Mesenchymal stem cell of the bone marrow (primary cell): ENCODE measurements around a stretch of chr18.

DNA sequence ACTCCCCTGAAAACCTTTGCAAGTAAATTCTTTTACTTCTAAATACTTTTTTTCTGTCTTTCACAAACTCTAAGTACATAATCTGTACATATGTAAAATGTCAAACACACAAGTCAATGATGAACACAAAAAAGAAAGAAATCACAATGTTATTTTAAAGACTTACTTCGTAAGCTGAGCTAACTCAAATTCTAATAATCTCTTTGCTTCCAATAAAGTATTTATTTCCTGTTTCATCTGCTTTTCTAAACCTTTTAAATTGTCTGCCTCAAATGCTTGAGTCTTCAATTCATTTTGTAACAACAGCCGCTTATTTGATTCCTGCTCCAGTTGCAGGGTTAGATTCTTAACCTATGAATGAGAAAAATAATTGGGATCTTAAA is 127.4 kb downstream of the ROCK1 start:
- CAGE, long polyA plus RNA: no peak

DNA sequence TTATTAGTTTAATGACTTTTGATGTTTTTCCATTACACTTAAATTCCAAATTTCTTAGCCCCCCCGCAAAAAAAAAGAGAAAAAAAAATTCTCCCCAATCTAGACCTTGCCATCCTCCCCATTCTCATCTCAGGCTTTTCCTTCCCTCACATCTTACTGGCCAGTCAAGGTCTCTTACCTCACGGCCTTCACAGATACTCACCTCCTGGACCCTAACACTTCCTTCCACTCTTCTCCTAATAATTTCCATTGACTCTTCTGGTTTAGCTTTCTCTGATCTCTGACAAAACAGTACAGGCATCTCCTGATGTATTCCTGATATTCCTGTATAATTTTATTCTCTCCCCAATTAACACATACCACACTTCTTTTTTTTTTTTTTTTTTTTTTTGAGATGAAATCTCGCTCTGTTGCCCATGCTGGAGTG is 94.8 kb downstream of the ROCK1 start:
- CAGE, long polyA plus RNA: no peak

DNA sequence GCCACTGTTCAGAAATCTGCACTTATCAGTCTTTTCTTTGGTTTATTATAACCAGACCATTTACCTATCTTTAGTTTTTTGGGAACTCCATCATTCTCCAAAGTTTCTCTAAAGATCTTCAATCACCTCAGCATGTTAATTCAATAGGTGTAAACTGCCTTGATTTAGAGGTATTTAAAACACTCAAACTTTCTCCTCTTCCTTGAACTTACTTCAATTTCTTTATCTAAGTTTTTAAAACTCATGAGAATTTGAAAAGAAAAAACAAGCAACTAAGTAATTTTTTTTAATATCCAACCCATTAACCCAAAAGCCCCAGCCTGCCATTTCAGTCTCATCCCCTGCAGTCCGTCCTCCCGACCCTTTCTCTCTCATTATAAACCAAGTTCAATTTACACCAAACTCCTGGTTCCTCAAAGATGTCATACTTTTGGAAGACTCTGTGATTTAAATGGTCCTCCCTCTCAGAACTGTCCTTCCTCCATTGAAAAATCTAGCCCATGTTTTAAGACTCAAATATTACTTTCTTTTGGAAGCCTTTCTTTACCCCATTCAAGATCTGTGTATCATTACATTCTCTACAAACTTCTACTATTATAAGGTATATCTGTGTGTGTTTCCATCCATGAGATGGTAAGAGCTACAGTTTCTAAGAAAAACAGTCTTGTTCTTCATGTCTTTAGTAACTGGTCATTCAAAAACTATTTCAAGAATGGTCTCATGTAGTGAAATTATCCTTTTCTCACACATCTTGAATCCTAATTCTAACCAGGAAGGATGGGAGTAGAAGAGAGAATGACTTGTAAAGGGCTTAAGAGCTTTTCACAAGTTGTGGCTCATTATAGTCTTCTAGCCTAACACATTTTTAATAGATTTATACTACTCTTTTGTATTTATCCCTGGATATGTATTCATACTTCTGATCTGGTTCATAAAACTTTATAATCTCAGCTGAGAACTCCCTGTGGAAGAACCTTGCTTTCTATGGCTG is 47.5 kb downstream of the ROCK1 start:
- CAGE, long polyA plus RNA: no peak

DNA sequence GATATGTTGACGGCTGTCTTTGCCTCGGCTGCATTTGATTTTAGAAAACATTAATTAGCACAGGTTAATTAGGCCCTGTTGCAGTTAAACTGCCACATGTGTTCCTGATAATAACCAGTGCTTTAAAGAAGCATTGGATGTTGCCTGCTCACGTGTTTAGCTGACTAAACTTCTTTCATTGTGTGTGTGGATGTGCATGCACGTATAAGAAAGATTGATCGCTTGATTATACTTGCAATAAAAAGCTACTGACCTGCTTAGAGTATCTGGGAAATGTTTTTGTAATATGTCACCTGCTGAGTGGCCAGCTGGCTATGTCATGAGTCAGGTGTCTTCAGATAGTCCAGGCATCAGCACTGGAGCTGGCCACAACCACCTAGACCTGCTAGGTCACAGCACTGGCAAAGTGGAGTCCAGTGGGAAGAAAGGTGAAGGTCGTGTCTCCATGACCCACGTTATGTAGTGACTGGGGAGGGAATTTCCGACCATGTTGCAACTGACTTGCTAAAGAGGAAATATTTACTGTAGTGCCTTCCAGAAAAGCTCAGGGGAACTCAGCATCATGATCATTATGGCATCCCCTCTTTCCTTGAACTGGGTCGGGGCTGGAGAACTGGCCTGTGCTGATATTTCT is 147.0 kb downstream of the ESCO1 start:
- CAGE, long polyA plus RNA: no peak

DNA sequence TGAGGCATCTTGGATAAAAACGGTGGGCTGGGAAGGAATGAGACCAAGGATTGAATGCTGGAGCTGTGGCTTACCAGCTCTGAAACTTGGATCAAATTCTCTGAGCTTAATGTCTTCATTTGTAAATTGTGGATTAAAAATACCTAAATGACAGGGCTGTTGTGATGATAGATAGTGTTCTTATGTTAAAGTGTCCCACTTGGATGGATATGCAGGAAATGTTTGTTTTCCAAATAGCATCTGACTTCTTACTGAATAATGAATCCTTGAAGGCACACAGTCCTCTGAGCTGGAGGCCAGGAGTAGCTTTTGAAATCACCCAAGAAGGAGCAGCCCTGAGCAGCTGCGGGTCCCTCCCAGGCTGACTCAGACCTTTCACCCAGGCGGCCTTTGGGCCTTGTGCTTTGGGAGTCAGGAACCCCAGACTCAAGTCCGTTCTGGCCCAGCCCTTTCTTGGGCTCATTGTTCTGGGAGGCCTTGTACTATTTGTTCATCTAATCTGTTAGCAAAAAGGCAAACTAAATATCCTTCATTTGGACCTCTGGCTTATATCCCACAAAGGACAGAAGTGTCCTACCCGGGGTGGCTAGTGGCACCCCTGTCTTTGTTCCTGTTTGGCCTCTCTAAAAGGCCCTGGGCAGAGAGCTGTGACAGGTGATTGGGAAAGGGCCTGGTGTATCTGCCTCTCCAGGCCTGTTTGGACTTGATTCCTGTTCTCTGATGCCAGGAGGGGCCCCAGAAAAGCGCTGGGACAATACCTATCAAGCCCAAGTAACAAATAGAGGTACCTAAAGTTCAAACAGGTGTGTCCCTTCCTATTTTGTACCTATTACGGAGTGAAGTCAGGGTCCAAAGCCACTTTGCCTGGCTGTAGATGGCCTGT is 172.9 kb upstream of the GATA6 start:
- CAGE, long polyA plus RNA: no peak

DNA sequence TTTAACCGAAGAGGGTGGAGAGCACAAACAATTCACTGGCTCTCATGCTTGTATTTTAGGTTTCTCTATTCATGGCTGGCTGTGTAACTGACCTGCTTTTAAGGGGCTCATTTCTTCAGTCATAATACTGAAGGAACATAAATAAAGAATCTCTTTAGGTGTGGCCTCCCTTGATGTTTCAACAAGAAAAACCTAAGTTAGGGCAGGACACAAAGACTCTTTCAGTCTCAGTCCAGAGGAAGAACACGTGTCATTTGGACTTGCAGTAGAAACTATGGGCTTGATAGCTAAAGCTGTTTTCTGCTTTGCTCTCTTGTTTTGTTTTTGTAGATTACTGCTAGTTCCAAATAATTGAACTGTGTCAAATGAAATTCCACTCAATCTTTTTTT is 108.8 kb upstream of the GATA6 start:
- CAGE, long polyA plus RNA: no peak

- CAGE, long polyA plus RNA: no peak
Observed at GRCh38 chr18:22211594-22211959, 42.2 kb downstream of the GATA6 start.

DNA sequence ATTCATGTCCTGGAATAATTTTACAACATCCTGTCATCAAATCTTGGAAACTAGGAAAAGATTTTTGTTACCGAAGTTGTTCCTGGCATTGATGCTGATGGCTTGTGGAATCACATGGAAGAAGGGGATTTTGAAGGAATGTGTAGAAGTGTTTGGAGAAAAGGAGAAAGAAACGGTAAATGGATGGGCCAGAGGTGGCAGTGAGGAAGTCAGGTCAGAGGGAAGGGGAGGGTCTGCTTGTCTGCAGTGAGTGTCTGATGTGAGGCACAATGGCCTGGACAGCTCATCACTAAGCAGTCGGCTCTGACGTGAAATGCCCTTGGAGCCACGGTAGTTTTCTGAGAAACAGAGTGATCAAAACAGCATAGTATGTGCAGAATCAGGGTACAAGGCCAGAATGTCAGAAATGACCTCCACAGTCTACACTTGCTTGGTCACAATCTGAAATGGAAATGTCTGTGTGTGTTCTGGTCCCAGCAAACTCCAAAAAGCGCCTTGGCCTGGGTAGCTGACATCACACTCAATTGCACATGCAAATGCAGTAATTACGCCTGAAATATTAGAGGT is 95.6 kb downstream of the CTAGE1 start:
- CAGE, long polyA plus RNA: no peak

DNA sequence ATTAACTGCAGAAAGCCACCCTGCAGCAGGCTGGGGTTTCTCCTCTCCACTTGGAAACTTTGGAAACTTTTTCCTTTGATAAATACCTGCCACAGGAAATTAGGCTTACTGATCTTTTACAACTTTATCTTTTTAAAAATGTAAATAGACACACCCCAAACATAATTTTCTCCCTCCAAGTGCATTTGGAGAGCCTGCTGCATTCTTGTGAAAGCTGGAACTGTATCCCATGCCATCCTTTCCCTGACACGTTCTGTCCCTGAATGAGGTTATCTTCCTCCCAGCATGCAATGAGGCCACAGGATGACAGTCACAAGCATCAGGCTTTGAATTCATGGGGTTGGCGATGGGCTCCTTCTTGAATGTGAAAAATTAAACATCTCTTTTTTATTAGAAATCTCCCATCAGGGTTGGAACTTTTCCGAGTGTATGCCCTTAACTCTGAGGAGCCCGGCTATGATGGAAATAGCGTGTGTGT is 77.8 kb downstream of the CTAGE1 start:
- CAGE, long polyA plus RNA: no peak

GRCh38 chr18:22470483-22471407 is 53.0 kb upstream of the CTAGE1 start:
- CAGE, long polyA plus RNA: no peak

DNA sequence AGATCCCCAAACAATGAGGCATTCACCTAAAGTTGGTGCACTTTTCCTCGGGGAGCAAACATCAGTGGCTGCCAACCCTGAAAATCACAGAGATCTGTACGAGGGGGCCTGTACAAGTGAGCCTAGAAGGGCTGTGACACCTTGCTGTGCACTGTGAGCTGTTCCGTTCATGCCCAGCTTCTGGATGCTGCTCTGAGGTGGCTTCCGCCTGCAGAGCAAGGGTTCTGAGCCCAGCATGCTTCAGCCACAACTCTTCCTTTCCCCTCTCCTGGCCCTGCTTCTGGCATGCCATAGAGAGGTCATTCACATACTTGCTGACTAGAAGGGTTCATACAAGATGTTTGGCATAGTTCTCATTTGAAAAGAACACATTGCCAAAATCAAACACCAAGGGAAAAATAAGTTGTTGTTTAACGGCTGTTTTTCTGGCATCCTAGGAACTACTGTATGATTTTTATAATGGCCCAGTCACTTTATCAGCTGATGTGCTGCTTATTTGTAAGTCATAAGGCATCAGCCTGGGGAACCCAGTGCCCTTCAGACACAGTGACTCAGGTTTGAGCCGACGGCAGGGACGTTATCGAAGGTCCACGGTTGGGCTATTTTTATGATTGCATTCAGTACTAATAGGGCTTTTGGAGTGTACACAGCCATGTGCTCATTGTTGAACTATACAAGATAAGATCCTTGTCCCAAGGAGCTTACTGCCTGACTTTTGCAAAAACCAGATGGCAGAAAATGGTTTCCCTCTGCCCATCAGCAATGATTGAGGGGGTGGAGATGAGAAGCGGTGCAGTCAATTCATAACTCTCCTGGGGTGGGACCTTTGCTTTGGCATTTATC is 53.9 kb upstream of the CTAGE1 start:
- CAGE, long polyA plus RNA: no peak

DNA sequence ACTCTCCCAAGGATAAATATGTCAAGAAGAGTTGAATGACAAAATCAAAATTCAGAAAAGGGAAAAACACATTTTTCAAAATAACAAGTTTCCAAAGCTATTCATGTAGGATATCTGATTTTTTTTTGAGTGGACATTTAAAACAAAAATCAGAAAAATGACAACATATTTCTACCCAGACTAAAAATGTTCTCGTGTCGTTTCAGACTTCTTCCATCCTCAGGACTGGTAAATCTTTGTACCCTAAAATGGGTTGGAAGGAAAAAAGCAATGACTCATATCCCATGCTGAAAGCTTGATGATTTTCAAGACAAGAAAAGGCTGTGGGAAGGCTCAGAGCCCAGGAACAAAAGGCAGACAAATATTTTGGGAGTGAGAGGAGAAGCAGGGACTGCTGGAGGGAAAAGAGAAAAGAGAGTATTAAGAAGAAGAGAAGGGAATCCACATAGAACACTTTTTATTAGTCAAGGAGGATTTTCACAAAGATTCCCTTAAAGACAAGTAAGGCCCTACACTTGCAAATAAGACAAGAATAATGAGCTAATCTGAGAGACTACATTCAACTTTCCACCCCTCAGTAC is 77.0 kb upstream of the CTAGE1 start:
- CAGE, long polyA plus RNA: no peak

- CAGE, long polyA plus RNA: no peak
Observed at GRCh38 chr18:22556538-22557351, 139.0 kb upstream of the CTAGE1 start.

- CAGE, long polyA plus RNA: no peak
Observed at GRCh38 chr18:22822204-22822523, 111.0 kb upstream of the RBBP8 start.

GRCh38 chr18:22872755-22873664 is 60.1 kb upstream of the RBBP8 start:
- CAGE, long polyA plus RNA: no peak

DNA sequence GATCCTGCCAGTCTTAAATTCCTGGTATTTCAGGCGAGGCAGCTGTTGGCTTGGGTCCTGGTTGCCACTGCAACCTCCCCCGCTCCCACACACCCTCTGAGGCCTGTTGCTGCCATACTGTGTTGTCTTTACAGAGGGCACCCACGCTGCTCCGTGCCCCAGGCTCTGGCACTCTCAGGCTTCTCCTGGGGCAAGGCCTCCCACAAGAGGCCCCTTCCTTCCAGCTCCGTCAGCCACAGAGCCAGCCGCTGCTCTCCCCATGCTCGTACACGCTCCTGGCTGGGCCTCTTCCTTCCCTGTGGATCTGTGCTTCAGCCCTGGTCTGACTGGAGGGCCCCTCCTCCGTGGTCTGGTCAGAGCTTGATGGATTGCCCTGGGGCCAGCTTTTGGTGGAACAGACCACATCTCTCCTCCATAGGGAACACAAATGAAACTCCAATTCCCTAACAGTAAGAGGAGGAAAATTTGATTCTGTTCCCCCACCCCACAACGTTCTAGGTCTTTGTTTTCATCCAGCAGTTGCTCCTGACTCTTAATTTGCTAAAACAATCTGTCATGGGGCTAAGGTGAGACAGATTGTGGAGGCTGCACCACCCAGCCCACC is 8.7 kb downstream of the CABLES1 start:
- CAGE, long polyA plus RNA: no peak

DNA sequence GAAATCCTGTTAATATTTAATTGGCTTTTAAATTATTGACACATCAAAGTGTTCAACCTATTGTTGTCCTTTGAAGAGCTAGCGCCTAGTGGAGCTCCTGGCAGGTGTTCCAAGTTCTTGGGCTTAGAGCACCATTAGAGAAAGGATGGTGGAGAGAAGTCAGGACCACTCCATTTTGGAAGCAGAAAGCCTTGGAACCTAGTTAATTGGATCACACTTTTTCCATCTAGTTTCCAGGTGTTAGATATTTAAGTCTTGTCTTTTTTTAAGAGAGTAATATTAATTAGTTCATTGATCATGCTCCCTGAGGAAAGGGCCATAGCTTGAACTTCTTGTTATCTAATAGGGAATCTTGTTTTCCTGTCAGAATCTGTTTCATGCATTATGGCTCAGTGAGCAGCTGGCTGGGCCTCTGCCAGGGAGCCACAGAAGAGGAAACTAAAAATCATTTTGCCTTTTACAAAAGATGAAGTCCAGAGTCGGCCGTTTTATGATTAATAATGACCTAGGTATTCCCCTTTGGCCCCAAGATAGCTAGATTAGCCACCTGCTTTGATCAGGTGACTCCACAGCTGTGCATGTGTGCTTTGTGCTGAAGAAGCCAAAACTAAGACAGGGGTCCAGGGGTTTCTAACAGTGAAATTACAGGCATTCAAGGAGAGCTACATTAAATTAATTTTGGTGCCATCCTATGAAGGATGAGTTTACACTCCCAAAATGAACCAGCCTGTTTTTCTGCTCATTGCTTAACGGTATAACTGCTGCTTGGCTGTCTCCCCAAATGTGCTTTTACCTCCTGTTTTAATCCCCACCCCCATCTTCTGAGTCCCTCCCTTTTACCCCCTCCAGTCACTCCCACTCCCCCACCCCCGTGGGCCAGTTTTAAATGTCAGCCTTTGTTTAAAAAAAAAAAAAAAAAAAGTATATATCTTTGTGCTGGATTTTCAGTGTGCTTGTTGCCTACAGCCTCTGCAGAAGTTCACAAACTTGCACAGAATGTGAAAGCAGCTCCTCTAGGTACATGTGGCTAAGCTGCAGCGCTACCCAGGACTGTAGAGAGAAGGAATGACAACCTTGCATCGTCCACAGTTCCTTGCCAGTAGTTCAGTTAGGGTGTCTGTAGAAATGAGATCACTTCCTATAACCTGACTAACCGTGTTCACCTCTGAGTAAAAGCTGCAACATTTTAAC is 93.0 kb downstream of the CABLES1 start:
- CAGE, long polyA plus RNA: no peak

DNA sequence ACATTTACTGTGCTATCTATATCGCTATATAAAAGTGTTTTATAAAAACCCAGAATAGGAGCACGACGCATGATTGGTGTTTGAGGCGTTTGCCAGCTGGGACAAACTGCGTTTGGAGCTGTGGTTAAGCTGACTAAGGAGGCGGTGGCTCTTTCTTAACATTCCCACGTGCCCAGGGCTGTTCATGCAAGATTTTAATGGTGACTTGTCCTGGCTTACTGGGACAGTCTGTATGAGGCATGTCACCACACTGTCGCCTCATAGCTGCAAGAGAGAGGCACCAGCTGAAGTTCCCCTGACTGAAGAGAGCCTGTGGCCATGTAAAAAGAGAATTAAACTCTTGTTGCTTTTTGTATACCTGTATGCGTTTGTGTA is 123.0 kb downstream of the CABLES1 start:
- CAGE, long polyA plus RNA: no peak

DNA sequence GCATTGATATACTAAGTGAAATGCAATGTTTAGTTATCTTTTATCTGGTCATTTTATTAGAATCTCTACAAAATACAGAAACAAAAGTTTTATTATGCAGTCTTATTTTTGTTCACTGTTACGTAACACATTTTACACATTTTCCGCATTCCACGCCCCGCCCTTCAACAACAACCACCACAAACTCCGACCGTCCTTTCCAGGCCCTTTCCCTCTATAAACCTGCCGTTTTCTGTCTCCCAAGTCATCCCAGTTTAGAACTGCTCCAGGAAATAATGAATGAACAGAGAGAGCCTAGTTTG is 479 bp upstream of the RIOK3 start:
- CAGE, long polyA plus RNA: no peak

GRCh38 chr18:23460891-23461547 is 7.9 kb downstream of the RIOK3 start:
- CAGE, long polyA plus RNA: no peak